Measurements from ENCODE around the genes SLC25A27 and PLA2G7.

GRCh38 chr6:44238550-44239472 lies 8.1 kb upstream of the HSP90AB1 start:
- PRO-cap: no peak

GRCh38 chr6:44251286-44251630 lies 4.4 kb downstream of the HSP90AB1 start:
- PRO-cap: no peak

- PRO-cap: no peak
Measured at GRCh38 chr6:44260363-44261040, 3.2 kb upstream of the SLC35B2 start.

DNA sequence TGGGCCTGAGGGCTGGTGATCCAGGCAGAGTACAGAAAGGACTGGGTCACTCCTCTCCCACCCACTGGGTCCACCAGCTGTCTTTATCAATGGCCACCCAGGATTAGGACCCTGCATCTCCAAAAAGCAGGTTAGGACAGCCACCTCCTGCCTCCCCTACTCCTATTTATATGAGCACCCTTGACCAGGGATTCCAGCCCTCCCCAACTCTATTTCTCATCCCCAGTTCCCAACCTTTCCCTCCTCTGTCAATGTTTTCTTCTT lies 1.5 kb downstream of the NFKBIE start:
- PRO-cap: no peak

GRCh38 chr6:44298752-44299831 lies 1.6 kb upstream of the TCTE1 start:
- PRO-cap: no peak

GRCh38 chr6:44332378-44333090 lies 9.9 kb upstream of the SPATS1 start:
- PRO-cap: no peak

- PRO-cap: no peak
Measured at GRCh38 chr6:44542313-44543264, 155.1 kb downstream of the CDC5L start.

DNA sequence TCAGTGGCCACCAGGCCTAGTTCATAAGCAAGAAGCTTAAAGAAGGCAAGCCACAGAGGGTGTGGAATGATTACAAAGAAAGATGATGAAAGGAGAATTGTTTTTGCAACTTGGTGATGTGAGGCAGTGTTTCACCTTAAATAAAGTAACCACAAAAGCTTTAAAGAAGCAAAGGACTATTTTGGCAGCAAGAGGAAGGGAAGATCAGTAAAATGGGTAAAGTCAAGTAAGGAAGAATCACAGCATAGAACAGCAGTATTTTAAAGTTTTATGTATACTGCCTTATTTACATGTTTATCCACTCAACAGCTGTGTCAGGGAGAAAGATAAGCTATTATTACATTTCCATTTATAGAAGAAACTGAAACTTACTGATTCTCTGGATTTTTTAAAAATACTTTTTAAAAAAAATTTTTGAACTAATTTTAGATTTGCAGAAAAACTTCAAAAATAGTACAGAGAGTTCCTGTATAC lies 351.0 kb upstream of the RUNX2 start:
- PRO-cap: no peak

DNA sequence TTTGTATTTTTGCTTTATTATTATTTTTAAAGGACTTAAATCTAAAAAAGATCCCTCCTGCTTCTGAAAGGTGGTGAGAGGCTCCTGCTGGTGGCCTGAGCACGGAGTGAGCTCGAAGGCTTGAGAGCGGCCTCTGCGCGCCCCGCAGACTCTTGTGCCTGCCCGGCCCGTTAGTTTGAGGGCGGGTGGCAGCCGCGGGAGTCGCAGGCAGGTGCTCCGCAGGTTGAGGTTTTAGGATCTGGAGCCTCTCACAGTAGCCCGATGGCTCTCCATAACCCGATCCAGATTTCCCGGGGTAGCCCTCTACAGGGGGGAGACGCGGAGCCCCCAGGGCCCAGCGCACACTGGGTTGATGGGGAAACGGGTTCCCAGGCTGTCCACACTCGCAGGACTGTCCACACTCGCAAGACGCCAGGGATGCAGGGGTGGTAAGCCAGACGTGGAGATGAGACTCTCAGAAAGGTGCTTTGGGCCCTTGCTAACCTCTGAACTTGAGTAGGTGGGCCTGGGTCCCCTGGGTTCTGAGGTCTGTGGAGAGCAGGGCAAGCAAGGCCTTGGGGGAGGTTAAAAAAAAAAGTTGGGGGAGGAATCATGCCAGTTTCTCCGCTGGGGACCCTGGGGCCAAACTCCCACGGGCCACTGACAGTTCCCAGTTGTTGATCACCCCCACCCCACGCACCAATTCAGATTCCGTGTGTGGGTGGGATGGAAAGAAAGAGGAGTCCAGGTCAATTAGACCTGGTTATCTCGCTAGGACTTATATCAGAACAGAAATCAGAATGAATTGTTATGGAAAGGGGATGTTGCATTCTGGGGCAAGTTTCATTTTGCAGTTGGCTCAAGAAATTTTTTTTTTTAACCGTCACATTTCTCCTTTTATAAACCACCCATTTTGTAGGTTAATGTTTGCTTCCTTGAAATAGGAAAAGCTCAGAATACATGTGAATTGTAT lies 46.5 kb upstream of the SUPT3H start:
- PRO-cap: unidirectional peak, plus-strand start at position 173 of the sequence

DNA sequence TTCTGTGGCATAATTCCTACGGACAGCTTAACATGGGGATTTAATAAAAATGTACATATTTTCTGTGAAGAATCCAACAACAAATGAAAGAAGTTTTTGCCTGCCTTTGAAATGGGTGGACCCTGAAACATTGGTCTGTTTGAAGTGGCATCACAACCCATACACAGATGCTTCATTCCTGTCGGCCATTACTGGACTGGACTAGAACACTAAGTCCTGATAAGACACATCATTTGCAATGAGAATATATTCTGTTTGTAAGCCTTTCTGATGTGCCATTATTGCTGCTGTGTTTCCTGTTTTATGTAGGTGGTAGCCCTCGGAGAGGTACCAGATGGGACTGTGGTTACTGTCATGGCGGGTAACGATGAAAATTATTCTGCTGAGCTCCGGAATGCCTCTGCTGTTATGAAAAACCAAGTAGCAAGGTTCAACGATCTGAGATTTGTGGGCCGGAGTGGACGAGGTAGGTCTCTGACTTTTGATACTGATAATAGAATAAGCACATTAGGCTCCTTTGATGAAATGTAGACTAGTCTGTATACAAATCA lies 53.9 kb upstream of the SUPT3H start:
- PRO-cap: no peak

GRCh38 chr6:45970187-45970717 lies 45.4 kb downstream of the CLIC5 start:
- PRO-cap: no peak

DNA sequence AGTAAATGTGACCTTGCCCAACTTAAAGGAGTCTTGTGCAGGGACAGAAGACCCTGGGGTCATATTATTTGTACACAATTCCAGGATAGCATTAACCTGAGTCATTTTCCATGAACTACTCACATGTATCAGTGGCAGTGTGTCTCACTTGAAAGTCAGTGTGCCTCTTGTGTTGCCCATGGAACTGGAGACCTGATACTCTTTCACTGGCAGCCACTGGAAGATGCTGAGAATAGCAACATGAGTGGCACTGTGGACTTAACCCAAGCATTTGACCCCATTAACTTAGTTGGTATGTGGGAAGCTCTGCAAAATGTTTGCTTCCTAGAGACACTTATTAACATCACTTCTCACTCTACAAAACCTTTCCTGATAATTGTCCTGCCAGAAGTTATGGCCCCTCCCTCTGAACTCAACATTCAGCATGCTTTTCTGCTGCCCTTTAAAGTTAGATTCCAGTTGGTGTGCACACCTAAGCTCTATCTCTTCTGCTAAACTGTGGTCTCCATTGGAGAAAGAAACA lies 28.7 kb downstream of the CLIC5 start:
- PRO-cap: no peak

DNA sequence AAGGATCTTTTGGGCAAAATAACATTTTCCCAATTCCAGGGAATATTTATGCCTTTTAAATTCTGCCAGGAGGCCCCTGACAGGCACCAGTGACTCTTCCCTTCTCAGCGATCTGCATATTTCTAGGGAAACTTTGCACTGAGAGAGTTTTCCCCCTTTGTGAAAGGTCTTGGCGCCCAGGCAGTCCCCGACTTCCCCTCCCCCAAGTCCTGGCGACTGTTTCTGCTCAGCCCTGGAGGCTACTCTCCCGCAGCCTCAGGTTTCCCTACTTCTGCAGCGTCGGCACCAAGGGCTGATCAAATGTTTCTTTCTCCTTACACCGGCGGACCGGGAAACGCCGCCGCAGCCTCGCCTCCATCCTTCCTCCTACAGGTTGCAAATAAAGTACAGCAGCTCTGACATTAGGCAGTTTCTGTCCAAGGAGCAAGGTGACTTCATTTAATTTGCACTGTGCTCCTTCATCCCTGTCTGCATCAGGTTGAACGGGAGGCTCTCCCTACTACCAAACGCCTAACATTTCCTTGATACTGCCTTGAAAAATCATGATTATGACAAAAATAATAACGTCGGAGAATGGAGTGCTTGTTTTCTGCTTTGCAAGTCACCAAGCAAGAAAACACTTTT lies 1.2 kb downstream of the CLIC5 start:
- PRO-cap: no peak

GRCh38 chr6:46053034-46053598 lies 37.5 kb upstream of the CLIC5 start:
- PRO-cap: no peak

DNA sequence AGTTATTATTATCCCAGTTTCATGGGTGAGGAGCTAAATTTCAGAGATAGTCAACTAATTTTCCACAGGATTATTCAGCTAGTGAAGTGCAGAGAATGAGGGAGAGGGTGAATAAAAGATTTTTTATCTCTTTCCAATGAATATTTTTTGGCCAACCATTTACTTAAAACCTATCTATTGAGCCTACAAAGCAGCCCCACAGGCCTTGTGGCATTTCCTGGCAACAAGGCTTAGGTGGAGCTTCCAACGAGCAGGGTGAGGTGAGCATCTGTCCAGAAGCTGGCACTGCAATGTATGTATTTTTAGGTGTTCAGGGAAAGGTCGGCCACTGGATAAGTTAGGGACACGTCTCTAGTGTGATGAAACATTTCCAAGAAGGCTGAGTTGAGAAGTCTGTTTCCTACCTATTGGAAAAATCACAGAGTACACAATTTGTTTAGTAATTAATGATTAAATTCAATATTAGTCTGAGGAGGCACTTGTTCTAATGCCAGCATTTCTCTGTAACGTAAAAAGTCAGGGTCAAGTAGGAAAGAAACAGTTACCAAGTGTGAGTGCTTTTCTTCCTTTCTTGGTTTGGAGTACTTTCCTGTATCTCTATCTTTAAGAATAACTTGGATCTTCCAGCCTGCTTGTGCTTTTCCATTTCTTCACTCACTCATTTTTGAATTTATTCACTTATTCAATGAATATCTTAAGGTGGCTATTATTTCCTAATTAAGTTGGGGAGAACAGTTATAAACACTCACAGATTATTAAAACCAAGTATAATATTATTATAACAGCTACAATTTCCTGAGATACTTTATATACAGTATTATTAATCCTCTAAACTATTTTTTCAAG lies 17.9 kb upstream of the RCAN2 start:
- PRO-cap: no peak

DNA sequence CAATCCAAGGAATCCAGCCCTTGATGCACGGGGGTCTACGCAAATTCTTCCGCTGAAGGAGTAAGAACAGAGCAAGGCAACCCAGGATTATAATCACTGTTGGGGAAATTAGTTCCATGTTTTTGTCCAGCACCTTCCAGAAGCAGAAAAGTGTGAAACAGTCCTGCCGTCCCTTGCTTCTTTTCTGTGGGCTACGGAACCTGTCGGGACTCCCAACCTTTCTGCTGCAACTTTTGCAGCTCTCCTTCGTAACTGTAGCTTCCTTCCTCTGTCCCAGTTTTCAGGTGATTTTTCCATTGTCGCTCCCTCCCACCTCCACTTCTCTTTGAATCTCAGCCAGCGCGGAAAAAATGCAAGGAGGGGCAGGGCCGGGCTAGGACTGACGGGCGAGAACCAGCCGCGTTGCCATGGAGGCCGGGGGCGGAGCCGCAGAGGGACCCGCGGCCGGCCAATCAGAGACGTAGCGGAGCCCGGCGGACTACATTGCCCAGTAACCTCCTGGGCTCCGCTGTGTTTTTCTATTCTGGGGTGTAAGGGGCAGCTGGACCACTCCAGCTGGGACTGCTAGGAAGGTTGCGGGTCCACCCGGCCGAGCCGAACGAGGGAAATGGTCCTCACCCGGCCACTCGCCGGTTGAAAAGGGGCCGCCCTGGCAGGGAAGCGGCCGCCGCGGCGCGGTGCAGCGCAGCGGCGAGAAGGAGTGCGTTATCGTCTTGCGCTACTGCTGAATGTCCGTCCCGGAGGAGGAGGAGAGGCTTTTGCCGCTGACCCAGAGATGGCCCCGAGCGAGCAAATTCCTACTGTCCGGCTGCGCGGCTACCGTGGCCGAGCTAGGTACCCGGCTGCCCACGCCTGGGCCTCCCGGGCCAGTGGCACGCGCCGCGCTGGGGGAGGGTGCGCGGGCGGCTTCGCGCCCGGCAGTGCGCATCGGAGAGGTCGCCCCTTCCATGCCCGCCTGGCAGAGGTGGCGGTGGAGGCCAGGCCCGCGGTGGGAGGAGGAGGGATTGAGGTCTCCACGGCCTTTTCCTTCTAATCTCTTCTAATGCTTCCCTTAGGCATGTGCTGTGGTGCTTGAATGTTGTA lies at the start of gene SLC25A27:
Gene SLC25A27, plus strand, starts transcription at position 511 of the 1,083 bp plus-strand sequence.
- PRO-cap: no peak

- PRO-cap: no peak
Measured at GRCh38 chr6:46671915-46672802, 15.5 kb upstream of the TDRD6 start.

- PRO-cap: no peak
Measured at GRCh38 chr6:46734852-46735988, at the start of gene PLA2G7. TSS of gene PLA2G7 (minus strand) at chr6:46735375.

- PRO-cap: no peak
Measured at GRCh38 chr6:46919551-46920030, 2.1 kb downstream of the ADGRF5 start.

DNA sequence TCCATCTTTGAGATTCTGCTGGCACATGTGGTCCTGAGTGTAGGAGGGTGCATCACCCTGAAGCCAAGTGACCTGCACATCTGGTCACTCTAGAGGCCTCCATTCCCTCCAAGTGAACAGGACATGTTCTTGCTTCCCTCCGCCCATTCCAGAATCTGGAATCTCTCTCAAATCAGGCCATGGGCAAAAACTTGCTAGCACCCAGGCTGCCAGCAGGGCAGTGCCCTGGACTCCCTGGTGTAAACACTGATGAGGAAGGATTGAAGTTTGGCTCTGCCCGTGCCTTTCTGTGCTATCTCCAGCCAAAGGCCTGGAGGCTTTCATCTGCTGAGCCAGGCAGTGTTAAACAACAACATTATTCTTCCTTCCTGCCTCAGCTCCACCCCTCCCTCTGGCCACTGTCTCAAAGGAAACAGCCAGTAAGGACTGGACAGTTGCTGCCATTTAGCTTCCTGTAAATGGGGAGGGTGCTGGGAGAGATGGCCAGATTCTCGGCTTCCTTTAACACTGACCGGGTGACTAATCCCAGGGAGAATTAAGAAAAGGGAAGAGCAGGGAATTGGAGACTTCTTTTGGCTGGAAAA lies 19.4 kb upstream of the ADGRF1 start:
- PRO-cap: no peak

Measured in natural killer cell (primary cell).